Metastatic Breast Carcinoma in the Ovary (tissue), 3 donors: Measurements from ENCODE around the genes KIAA0319L and CLSPN.

- PRO-cap, 3 experiments = no peak in any of the 3 experiments
Observed at GRCh38 chr1:33276187-33276765, 20.0 kb downstream of the ZNF362 start.

GRCh38 chr1:33337259-33337916 lies 16.5 kb upstream of the A3GALT2 start:
- PRO-cap, 3 experiments = no peak in any of the 3 experiments

- PRO-cap, 3 experiments = no peak in any of the 3 experiments
Observed at GRCh38 chr1:33347418-33347605, 26.4 kb upstream of the A3GALT2 start.

DNA sequence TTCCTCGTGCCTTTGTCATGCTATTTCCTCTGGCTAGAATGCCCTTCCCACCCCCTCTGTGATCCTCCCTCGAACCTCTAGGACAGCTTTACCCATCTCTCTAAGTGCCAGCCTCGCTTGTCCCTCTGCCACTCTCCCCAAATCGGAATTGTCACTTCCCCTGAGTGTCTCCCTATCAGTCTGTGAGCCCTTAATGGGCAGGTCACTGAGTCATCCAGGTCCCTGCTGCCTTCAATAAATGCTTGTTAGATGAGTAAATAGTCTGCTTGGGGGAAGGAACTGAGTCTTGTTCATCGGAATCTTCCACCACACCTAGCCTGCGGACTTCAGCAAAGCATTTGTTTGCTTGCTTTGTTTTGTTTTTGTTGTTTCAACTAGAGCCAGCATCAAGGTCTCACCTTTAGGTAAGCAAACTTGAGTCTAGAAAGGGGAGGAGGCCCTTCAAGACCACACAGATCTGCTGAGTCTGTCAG lies 4.0 kb downstream of the GJB4 start:
- PRO-cap, 3 experiments = no peak in any of the 3 experiments

DNA sequence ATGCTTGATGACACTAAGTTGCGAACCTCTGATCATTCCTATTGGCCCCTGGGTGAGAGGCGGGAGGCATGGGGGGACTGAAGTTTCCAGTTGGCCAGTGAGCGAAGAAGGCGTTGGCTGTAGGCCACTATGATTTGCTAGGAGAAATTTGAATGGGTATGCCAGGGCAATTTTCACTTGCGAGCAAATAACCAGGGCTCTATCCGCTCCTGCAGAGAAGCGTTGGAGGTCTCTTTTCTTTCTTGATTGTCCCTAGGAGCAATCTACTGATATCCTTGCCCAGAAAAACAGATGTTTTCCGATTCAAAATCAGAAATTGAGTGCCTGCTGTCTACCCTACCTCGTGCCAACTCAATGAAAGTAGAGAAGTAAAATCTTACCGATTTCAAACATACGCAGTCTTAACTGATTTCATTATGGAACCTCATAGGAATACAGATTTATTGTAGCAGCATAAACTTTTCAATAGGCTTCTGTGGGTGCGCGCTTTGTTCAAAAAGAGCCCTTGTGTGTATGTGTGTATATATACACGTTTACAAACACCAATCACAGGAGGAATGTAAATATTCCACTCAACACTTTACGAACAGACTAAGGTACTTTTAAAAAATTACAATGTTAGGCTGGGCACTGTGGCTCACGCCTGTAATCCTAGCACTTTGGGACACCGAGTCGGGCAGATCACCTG lies 438 bp upstream of the SFPQ start:
- PRO-cap, 3 experiments = peak in 2 of 3 experiments; most common plus-strand start position 202 of the sequence (in 2)

GRCh38 chr1:35360271-35361465 lies 92.2 kb downstream of the ZMYM4 start:
- PRO-cap, 3 experiments = no peak in any of the 3 experiments

DNA sequence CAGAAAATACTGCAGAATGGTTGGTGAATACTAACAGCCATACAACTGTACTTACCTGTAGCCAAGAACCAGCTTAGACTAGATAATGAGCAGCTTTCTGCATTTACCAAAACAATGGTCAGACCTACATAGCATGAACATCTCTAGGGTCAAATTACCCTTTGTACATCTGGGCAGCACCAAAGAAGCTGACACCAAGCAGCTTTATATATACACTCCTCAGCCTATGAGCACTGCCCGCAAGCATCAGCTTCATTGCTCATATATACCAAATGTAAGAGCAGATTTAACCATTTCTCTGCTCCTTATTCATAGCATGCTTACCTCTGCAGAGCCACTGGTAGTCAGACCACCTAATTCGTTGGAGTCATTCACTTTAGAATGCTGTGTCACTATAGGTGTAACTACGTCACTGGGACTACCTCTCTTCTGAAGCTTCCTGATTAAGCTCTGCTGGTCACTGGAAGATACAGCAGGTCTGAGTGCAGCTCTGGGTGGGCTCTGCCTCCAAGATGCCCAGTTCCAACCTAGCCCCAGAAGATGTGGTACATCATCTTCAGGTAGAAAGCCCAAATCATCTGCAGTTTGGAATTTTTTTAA lies 50.8 kb downstream of the KIAA0319L start:
- PRO-cap, 3 experiments = no peak in any of the 3 experiments

GRCh38 chr1:35524998-35525637 lies 32.1 kb downstream of the KIAA0319L start:
- PRO-cap, 3 experiments = no peak in any of the 3 experiments

- PRO-cap, 3 experiments = peak in 3 of 3 experiments; most common plus-strand start chr1:35557166 (in 2); most common minus-strand start chr1:35557403 (in 3)
Observed at GRCh38 chr1:35556957-35557951, at the start of gene KIAA0319L. Gene KIAA0319L, minus strand, starts transcription at chr1:35557403.

- PRO-cap, 3 experiments = no peak in any of the 3 experiments
Observed at GRCh38 chr1:35596215-35597134, 23.4 kb downstream of the TFAP2E start.

DNA sequence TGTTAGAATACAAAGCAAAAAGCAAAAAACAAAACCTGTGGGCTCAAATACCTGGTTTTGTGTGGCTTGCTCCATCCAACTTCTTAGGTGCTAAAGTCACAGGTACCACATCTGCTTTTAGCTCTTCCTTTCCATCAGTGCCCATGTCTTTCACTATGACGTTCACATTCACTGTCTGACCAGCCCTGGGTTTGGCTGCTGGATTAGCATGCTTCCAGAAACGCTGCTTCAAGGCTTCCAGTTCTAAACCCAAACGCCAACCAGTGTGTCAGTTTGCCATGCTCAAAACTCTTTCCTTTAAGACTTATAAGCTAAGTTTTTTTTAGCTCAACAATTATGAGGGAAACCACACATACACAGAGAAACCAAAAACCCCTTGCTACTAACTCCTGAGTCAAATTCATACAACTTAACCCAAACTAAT lies 16.1 kb downstream of the CLSPN start:
- PRO-cap, 3 experiments = no peak in any of the 3 experiments

- PRO-cap, 3 experiments = peak in 3 of 3 experiments; most common plus-strand start chr1:35770110 (in 2); most common minus-strand start chr1:35769964 (in 3)
Observed at GRCh38 chr1:35769823-35770314, at the start of gene CLSPN. Gene CLSPN, minus strand, starts transcription at chr1:35769978.

GRCh38 chr1:35888159-35888904 lies 5.3 kb downstream of the AGO1 start:
- PRO-cap, 3 experiments = no peak in any of the 3 experiments

- PRO-cap, 3 experiments = peak in 2 of 3 experiments; most common plus-strand start chr1:36089800 (in 1); most common minus-strand start chr1:36089747 (in 2)
Observed at GRCh38 chr1:36089553-36090152, 961 bp downstream of the ADPRS start.

- PRO-cap, 3 experiments = no peak in any of the 3 experiments
Observed at GRCh38 chr1:36166862-36167878, 11.2 kb downstream of the MAP7D1 start.

DNA sequence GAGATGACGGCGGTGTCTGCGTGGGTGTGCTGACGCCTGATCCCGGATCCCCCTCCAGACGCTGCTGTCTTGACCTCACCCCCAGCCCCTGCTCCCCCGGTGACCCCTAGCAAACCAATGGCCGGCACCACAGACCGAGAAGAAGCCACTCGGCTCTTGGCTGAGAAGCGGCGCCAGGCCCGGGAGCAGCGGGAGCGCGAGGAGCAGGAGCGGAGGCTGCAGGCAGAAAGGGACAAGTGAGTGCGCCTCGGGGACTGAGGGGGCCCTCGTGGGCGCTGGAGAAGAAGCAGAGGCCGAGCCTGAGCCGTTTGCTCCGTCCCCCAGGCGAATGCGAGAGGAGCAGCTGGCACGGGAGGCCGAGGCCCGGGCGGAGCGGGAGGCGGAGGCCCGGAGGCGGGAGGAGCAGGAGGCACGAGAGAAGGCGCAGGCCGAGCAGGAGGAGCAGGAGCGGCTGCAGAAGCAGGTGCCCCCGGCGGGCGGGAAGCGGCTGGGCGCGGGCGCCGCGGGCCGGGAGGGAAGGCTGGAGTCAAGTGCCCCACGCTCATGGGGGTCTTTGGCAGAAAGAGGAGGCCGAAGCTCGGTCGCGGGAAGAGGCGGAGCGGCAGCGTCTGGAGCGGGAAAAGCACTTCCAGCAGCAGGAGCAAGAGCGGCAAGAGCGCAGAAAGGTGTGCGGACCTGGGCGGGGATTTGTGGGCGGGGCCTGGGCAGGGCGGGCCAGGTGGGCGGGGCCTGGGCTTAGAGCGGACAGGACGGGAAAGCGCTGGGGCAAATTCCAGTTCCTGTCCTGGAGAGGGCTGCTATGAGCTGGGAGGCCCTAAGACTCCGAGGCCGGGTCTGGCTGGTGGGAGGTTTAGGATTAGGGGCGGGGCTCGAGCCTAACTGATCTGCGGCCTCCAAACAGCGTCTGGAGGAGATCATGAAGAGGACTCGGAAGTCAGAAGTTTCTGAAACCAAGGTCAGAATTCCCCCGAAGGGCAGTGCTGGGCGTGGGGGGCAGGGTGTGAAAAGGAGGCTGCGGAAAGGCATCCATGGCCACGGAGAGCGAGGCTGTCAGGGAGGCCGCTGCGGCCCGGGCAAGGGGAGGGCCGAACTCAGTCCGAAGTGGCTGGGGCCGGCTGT lies 22.8 kb downstream of the MAP7D1 start:
- PRO-cap, 3 experiments = no peak in any of the 3 experiments

- PRO-cap, 3 experiments = peak in 1 of 3 experiments; most common plus-strand start chr1:36188095 (in 1); most common minus-strand start chr1:36188017 (in 1)
Observed at GRCh38 chr1:36187732-36188451, 31.9 kb downstream of the MAP7D1 start.

- PRO-cap, 3 experiments = peak in 3 of 3 experiments; most common plus-strand start chr1:36223430 (in 1); most common minus-strand start chr1:36223936 (in 2)
Observed at GRCh38 chr1:36223319-36224260, 653 bp upstream of the THRAP3 start.

DNA sequence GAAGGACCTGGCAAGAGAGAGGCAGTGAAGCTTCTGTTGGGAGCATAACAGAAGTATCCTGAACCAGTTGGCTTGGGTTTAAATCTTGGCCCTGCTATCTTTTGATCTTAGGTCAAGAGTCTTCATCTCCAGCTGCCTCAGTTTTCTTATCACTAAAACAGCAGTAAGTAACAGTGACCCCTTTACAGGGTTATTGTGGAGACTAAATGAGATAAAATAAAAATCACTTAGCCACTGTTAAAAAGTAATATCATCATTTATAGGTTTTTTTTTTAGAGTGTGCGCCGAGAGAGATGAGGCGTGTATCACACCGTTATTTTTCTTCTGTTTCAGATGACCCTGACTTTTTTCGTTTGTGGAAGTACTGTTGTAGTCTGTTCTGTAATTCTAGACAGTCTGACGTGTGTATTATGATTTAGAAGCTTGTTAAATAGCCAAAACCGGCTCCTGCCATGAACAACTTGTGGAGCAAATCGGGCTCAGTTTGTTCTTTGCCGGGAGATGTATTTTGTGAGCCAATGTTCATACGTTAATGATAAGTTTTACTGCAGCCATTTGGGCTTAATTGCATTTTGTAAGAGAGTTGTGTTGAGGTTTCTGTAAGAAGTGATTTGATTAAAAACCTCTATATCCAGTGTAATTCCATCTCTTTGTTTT lies 1.2 kb downstream of the THRAP3 start:
- PRO-cap, 3 experiments = peak in 1 of 3 experiments; most common plus-strand start position 455 of the sequence (in 1); most common minus-strand start position 330 of the sequence (in 1)

DNA sequence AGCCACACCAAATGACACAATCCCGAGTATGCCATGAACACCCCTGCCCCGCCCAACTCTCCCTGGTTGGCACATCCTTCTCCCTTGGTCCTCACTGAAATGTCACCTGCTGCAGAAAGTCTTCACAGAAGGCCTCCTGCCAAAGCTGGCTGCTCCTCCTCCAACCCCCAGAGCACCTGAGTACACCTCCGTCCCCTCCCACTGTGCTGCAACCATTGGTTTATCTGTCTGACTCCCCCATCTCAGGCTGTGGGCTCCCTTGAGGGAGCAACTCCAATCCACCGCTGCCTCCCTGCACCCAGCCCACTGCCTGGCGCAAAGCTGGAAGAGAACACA lies 16.3 kb downstream of the STK40 start:
- PRO-cap, 3 experiments = peak in 1 of 3 experiments; most common minus-strand start position 119 of the sequence (in 1)